Endometrial microvascular endothelial cells (primary cell): ENCODE results near the genes AK1 and NAIF1.

DNA sequence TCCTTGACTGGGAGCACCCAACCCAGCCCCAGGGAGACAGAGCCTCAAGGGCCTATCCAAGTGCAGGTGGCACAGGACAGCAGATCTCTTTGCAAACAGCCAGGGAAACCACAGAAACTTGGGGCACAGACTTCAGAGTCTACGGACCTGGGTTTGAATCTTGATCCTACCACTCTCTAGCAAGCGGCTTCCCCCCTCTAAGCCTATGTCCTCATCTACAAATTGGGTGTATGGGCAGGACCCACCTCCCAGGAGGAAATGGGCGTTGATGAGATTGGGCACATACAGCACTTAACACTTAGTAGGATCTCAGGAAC is 13.2 kb upstream of the TOR2A start:
- RAMPAGE, long total RNA = no peak

GRCh38 chr9:127783698-127784050 is 2.2 kb upstream of the CDK9 start:
- RAMPAGE, long total RNA = no peak

DNA sequence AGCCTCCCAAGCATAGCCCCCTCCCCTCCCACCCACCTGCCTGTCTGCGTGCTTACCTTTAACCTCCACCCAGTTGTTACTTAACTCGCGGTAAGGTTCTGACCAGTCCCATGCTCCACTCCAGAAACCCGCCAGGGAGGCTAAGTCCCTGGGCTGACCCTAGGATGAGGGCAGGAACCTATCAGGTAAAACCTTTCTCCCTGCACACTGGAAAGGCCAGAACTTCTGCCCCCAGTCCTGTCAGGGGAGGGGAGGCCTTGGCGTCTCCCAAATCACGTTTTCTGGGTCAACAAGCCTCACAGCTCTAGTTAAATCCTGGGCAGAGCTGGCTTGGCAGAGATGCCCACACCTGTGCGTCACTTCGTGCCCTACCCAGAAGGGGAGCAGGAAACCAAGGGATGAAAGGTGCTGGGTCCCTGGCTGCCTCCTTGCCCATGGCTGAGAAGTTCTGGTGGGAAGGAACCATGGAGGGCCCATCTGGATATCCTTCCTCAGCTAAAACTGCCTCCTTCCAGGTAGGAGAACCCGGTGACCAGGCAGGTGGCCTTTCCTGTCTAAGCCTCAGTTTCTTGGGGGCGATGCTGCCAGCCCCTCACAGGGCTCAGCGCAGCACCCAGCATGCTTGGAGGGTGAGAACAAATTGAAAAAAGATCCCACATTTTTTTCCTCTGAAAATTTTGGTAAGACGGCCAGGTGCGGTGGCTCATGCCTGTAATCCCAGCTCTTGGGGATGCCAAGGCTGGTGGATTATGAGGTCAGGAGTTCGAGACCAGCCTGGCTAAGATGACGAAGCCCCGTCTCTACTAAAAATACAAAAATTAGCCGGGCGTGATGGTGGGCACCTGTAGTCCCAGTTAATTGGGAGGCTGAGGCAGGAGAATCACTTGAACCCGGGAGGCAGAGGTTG is 8.1 kb upstream of the FPGS start:
- RAMPAGE, long total RNA = no peak

- RAMPAGE, long total RNA = no peak
Measured at GRCh38 chr9:127808480-127808808, 5.8 kb downstream of the FPGS start.

- RAMPAGE, long total RNA = no peak
Measured at GRCh38 chr9:127814573-127814830, 11.8 kb downstream of the FPGS start.

DNA sequence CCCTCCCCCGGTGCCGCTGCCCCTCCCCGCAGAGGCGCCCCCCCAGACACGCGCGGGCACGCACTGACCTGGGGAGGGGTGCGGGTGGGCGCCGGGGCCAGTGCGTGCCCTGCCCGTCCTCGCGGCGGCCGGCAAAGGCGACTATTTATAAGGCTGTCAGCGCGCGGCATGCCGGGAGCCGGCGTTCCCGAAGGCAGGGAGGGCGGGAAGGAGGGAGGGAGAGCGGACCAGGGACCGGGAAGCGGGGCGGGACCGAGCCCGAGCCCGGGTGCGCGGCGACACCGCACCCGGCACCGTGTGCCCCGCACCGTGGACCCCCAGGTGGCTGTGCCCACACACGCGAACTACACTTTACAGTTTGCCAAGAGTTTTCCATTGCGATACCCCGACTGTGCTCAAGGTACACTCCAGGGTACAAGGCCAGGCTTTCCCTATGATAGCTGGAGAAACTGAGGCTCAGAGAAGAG is at the start of gene AK1:
Gene AK1, minus strand, starts transcription at position 121 of the 467 bp plus-strand sequence.
- RAMPAGE, long total RNA = no peak

GRCh38 chr9:127963340-127964107 is 17.3 kb downstream of the EEIG1 start:
- RAMPAGE, long total RNA = no peak

- RAMPAGE, long total RNA = no peak
Measured at GRCh38 chr9:127969867-127970246, 10.9 kb downstream of the EEIG1 start.

DNA sequence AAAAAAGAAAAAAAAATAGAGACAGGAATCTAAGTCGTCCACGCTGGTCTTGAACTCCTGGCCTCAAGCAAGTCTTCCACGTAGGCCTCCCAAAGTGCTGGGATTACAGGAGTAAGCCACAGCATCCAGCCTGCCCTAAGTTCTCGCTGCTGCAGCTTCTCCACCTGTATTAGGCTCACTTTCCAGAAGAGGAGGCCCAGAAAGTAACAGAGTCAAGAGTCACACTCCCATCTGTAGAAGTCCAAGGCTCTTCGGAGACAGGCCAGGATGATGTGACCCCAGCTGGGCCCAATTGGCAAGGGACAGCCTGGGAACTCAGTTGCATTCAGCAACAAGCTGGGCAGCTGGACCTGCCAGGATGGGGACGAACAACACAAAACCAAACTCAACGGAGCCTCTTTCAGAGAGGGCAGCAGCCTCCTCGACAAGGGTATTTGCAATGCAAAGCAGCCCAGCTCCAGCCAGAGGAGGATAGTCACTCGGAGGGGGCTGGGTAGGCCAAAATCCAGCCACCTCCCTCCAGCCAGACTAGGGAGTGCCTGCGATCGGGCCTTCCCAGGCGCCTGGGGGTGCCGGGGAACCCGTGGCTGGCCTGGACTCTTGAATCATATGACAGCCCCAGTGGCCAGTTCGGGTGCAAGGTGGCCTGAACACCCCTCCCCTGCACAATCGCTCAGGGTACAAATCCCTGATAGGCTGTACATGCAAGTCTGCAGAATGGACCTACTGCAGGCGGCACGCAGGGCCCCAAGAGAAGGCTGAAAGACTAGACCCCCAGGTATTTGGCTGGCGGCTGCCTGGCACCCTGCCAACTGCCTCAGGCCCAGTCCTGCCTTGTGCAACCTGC is 1.5 kb downstream of the EEIG1 start:
- RAMPAGE, long total RNA = no peak

DNA sequence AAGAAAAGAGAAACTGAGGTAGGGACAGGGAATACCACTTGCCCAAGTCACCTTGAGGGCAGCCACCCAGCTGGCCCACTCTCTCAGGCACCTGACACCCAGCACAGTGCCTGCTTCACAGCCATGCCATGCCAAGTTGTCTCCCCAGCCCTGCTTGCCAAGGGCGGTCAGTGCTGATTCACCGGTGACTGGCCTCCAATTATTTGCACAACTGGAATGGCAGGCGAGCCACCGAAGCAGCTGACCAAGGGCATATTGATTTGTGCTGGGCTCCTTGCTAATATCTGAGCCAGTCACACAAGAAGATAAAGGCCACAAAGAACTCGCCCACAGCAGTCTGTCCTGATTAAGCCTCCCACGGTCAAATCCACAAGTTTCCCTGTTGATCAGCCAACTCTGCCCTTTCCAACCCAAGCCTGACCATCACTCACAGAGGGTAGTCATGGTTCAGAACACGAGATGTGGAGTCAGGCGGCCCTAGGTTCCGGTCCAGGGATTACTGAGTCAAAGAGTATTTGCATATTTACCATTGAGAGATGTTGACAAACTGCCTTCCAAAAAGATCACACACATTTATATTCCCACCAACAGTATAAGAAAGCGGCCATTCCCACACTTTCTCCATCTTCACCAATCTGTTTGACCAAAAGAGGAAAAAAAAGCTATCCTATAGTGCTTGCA is 6.4 kb upstream of the EEIG1 start:
- RAMPAGE, long total RNA = no peak

DNA sequence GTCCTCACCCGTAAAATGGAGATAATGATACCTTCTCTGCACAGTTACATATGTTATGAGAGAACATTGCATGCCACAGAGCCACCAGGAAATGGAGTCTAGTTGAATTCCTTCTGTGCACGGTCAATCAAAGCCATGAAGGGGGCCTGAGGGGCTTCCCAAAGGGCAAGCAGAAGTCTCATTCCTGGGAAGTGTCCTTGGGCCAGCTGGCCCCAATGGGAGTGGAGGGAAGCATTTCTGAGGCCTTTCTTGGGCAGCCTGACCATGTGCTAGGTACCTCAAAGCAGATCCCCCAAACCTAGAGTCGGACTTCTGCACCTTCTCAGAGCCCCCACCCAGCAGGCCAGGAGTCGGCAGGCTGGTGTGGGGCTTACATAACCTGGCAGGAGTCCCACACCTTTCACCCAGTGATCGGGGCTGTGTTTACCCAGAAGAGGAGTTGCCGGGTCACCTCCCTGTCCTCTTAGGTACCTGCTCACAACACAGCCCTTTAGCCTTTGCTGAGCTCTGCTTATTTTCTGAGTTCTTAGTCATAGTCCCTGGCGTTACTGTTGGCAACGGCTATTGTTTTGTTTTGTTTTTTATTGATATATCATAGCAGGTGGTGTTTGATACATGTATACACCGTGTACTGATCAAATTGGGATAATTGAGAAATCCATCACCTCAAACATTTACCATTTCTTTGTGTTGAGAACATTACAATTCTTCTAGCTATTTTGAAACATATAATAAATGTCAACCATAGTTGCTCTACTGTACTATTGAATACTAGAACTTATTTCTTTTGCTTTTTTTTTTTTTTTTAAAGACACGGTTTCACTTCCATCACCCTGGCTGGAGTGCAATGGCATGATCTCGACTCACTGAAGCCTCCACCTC is 10.2 kb upstream of the EEIG1 start:
- RAMPAGE, long total RNA = no peak

GRCh38 chr9:128062059-128062718 is 4.9 kb downstream of the NAIF1 start:
- RAMPAGE, long total RNA = no peak

GRCh38 chr9:128062719-128063215 is 4.4 kb downstream of the NAIF1 start:
- RAMPAGE, long total RNA = no peak

GRCh38 chr9:128066902-128068046 is at the start of gene NAIF1:
Gene NAIF1 (minus strand): TSS chr9:128067320.
- RAMPAGE, long total RNA = no peak

- RAMPAGE, long total RNA = no peak
Measured at GRCh38 chr9:128081109-128081527, 13.1 kb downstream of the SLC25A25 start.

DNA sequence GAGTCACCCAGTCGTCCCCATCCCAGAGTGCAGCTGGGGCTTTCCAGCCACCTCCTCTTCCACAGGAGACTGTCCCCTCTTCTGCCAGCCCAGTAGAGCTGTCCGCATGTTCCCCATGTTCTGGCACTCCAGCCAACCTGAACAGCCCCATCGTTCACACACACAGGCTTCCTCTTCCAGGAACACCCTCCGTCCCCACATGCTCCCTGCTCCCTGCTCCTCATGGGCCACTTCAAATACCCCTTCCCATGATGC is 25.1 kb downstream of the PTGES2 start:
- RAMPAGE, long total RNA = no peak

GRCh38 chr9:128160492-128160753 is 358 bp downstream of the BBLN start:
- RAMPAGE, long total RNA = no peak

- RAMPAGE, long total RNA = no peak
Measured at GRCh38 chr9:128163447-128164002, 3.5 kb downstream of the BBLN start.

GRCh38 chr9:128180641-128181081 is 10.7 kb downstream of the CIZ1 start:
- RAMPAGE, long total RNA = no peak

DNA sequence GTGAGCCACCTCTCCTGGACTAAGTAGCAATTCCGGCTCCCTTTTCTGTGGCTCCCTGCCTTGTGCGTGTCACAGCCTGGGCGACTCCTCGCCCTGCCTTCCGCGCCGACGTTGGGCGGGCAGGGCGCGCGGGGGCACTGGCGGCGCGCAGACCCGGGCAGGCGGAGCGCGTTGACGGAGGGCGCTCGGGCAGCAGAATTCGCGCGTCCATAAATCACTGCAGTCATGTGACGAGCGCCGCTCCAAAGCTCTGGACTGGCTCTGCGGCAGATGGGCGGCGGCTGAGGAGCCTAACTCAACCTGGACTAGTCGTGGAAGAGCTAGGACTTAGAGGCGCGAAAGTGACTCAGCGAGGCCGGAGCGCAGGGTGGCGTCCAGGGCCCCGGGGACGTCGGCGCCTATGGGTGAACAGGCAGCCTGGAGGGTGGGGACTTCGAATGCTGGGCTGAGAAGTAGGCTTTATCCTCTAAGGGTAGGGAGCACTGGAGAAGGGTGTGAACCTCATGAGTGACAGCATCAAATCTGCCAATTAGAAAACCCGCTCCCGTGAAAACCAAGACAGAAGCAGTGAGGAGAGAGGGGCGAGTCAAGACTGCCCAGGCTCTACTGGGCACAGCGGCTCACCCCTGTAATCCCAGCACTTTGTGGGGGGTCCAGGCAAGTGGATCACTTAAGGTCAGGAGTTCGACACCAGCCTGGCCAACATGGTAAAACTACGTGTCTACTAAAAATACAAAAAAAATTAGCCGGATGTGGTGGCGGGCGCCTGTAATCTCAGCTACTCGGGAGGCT is 1.6 kb upstream of the CIZ1 start:
- RAMPAGE, long total RNA = no peak